HEK293 (cell line): ENCODE measurements around the genes FTHL17, CYBB and TSPAN7.

GRCh38 chrX:30307975-30308887, 959 bp downstream of the NR0B1 start:
- PRO-cap: no peak
- RRBS, 2 experiments: 16 to 31% methylated on average over 13 of the region's 59 CpGs

DNA sequence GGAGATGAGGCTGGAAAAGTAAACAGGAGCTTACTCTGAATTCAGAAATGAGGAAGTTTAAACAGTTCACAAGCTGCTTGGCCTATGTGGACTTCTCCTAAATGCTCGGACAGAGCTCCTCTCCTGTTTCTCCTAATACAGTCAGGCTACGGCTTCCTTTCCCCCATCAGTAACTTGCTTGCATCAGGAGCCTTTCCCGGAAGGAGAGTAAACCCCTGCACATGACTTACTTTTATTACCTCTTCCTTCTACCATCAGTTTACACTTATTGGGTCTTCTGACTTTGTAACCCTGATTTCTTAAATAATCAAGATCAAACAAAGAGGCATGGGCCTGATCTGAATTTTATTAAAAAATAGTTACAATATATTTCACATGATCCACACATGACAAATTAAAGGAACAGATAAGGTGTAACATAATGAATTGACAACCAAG, 14.7 kb upstream of the GK start:
- PRO-cap: no peak
- RRBS, 2 experiments: no CpG with 5 or more reads among the region's 3 CpGs

GRCh38 chrX:31071931-31072326, at the start of gene FTHL17:
Gene FTHL17 (minus strand): TSS chrX:31072041.
- PRO-cap: no peak
- RRBS, 2 experiments: no CpG with 5 or more reads among the region's 36 CpGs

GRCh38 chrX:31676995-31677315, 605.1 kb upstream of the FTHL17 start:
- PRO-cap: no peak
- RRBS, 2 experiments: no CpG with 5 or more reads among the region's 1 CpG

DNA sequence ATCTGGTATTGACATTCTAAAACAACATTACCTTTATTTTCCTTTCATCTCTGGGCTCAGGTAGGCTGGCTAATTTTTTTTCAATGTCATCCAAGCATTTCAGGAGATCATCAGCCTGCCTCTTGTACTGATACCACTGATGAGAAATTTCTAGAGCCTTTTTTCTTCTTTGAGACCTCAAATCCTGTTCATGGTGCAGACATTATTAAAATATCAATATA, 868.3 kb downstream of the DMD start:
- PRO-cap: no peak

DNA sequence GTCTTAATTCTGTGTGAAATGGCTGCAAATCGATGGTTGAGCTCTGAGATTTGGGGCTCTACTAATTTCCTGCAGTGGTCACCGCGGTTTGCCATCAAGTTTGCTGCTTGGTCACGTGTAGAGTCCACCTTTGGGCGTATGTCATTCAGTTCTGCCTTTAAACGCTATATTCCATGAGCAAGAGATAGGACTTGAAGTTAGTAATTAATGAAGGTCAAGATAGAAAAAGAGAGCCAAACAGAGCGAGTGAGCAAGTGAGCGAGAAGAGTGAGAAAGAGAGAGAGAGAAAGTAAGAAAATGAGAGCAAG, 848.6 kb downstream of the DMD start:
- PRO-cap: no peak
- RRBS, 2 experiments: no CpG with 5 or more reads among the region's 8 CpGs

GRCh38 chrX:35439554-35439874, 358.6 kb upstream of the MAGEB16 start:
- PRO-cap: no peak

DNA sequence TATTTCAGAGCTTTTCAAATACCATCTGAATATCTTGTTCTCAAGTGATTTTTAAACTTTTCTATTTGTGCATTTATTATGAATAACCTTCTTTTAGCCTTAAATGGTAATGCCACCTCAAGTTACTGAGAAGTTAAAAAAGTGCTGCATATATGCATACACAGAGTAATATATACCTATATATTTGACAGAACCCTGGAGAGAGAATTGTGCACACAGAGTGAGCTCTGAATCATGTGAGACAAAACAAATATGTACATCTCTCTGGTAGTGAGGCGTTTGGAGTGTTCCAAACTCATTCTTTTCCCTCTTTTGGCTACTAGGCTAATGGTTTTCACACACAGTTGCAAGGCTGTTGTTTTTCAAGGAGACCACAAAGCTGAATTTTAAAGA, 46.0 kb downstream of the CFAP47 start:
- PRO-cap: no peak
- RRBS, 2 experiments: no CpG with 5 or more reads among the region's 1 CpG

DNA sequence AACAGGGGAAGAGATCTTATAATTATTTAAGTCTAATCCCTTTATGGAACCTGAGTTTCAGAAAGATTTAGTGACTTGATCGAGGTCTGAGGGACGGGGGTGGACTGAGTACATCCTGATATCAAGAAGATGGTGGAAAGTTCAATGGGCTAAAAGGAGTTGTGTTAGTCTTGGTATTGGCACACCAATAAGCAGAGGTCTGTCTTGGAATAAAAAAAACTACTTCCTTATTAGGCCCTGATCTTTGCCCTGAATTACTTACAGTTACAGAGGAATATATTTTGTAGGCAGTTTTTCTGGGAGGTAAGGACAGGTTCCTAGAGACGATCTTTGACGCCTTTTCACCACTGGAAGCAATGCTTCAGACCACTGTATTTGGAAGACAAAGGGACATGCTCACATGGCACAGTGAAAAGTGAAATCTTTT, 698 bp upstream of the XK start:
- PRO-cap: no peak
- RRBS, 2 experiments: no CpG with 5 or more reads among the region's 4 CpGs

DNA sequence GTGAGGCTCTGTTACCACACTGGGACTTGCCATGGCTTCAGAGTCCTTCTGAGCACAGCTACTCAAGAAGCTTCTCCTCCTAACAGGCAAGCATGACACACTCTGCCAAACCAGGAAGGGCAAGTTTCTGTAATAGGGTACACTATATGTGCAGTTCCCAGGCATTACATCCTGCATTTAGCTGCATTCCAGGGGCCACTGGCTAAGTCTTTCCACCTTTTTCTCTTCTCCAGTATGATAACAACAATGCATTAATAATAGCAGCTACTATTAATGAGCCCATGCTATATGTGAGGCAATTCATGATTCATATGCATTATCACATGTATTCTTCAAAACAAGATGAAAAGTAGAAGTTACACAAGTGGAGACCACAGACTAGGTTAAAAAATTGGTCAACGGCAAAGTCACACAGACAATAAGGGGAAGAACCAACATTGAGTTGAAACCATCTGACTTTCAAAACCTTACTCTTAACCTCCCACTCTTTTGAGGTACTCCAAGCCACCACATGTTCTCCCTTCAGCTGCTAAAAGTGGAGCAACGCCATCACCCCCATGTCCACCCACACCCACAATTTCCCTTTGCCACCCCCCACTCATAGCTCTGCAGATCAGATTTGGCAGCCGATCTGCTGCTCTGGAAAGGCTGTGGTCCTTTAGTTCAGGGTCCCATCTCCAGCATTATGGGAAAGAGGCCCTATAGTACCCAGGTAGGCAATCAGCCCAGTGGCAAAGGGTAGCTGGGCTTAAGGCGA, 33.7 kb upstream of the CYBB start:
- PRO-cap: no peak
- RRBS, 2 experiments: no CpG with 5 or more reads among the region's 4 CpGs

DNA sequence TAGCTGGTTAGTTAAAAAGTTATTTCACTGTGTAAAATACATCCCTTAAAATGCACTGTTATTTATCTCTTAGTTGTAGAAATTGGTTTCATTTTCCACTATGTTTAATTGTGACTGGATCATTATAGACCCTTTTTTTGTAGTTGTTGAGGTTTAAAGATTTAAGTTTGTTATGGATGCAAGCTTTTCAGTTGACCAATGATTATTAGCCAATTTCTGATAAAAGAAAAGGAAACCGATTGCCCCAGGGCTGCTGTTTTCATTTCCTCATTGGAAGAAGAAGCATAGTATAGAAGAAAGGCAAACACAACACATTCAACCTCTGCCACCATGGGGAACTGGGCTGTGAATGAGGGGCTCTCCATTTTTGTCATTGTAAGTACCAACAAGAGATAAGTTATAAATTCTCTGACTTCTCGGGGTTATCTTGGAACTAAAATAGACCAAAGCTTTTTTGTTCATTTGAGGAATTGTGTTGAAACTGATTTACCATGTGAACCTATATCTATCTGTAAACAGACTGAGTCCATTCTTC, at the start of gene CYBB:
Gene CYBB (plus strand): TSS at position 312 of the 535 bp plus-strand sequence.
- PRO-cap: no peak
- RRBS, 2 experiments: no CpG with 5 or more reads among the region's 2 CpGs

GRCh38 chrX:37816483-37817544, 30.6 kb downstream of the DYNLT3 start:
- PRO-cap: no peak
- RRBS, 2 experiments: no CpG with 5 or more reads among the region's 7 CpGs

DNA sequence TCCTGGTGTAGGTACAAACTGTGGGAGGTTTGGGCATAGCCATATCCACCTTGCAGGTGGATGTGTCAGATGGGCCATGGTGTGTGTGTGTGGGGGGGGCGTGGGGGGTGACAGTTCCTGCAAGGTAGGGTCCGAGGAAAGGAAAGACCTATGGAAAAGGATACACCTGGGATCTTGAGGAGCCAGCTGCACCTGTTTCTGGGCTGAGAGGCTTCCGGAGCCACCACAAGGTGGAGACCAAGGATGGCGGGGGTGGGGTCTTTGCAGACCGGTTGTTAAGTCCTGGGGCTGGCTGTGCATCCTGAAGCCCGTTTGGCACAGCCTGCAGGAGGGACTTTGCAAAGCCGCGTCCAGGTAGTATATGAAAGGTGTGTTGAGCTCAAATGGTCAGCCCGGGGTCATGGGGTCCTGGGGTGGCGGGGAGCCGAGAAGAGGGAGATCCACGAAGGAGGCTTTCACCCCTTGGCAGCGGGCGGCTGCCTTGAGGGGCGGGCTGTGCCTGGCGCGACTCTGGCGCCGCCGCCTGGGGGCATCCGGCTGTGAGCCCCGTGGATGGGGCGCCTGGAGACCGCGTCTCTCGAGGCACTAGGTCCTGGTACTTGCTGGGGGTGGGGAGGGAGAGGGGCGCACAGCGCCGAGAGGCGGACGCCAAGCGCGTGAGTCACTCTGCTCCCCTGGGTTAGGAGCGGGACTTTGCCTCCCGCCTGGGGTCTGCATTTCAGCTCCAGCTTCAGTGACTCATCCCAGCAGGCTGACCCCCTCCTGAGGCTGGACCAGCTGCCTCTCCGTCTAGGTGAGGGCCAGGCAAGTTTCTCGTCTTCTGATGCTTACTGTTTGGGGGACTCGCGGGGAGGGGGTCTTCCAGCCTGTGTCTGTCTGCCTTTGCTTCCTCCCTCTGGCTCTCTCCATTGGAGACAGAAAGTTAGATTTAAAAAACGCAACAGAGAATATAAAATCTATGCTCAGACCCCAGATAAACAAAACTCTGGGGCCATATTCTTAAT, 58.3 kb upstream of the DYNLT3 start:
- PRO-cap: unidirectional peak, plus-strand start at position 526 of the sequence
- RRBS, 2 experiments: 14 to 26% methylated on average over 3 of the region's 40 CpGs

- PRO-cap: no peak
- RRBS, 2 experiments: no CpG with 5 or more reads among the region's 7 CpGs
These were observed 375 bp downstream of the H2AL3 start for GRCh38 chrX:37994411-37994882.

GRCh38 chrX:38561103-38562278, at the start of gene TSPAN7:
Gene TSPAN7 (plus strand): TSS chrX:38561542.
- PRO-cap: bidirectional peak, plus-strand start at chrX:38561544, minus-strand start at chrX:38561297; unidirectional peak, plus-strand start at chrX:38561782; bidirectional peak, plus-strand start at chrX:38562097, minus-strand start at chrX:38561866
- RRBS, 2 experiments: 42 to 45% methylated on average over 6 of the region's 103 CpGs

GRCh38 chrX:38612209-38612810, 51.0 kb downstream of the TSPAN7 start:
- PRO-cap: no peak
- RRBS, 2 experiments: no CpG with 5 or more reads among the region's 8 CpGs

DNA sequence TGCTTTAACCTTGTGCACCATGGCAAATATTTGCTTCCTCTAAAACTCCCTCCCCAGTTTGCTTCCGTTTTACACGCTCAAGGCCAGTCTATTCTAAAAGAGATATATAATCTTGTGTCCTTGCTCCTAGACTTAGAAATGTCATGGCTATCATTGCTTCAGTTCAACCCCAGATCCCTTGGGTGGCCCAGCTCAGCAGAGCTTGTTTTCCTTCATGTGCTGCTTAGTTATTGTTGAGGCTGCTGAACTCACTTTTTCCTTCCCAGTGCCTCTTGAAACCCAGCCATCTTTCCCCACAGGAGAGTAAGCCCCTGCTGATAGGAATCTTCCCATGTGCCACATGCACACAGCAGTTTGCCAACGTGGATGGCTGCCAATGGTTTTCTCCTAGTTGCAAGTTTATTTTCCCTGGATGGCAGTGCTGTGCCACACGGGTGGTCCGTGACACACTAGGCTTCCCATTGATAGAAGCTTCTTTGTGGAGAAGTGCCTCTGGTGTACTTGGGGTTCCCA, 76.0 kb downstream of the TSPAN7 start:
- PRO-cap: no peak
- RRBS, 2 experiments: no CpG with 5 or more reads among the region's 5 CpGs

DNA sequence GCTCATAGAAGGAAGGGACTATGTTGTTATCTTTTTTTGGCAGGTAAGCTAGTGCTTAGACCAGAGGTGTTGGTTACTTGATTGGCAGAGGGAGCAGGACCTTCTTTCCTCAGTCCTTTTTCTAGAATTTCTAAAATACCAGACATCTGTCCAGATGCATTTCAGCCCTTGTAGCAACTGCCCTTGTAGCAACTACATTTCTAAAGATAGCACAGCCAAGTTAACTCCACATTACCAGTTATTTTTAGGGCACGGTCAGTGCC, 62.8 kb downstream of the MID1IP1 start:
- PRO-cap: no peak
- RRBS, 2 experiments: no CpG with 5 or more reads among the region's 1 CpG

DNA sequence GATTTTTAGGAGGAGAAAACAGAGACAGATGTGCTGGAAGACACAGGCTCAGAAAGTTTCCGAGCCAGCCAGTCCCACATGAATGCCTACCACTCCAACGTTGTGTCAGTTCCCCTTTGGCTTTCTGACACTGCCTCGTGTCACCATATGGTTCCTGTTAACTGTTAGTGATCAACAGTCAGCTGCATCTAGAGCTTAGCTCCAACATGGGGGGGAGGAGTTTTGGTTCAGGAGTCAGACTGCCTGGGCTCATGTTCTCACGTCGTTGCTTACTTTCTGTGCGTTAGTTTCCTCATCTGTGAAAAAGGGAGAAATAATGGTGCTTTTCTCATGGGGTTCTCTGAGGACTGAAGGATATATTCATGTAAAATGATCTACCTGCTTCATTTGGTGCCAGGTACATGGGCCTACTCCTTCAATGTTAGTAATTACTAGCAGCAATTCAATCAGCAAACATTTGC, 343.8 kb downstream of the MID1IP1 start:
- PRO-cap: no peak
- RRBS, 2 experiments: no CpG with 5 or more reads among the region's 6 CpGs

GRCh38 chrX:39732843-39733287, 364.9 kb downstream of the BCOR start:
- PRO-cap: no peak
- RRBS, 2 experiments: no CpG with 5 or more reads among the region's 4 CpGs